Mesenchymal stem cell of adipose (primary cell): ENCODE data around the gene OGN.

GRCh38 chr9:90804320-90804682 is 2.7 kb downstream of the SYK start:
- CAGE, long polyA plus RNA, result no peak

- CAGE, long polyA plus RNA, result no peak
Observed at GRCh38 chr9:90808663-90809462, 7.2 kb downstream of the SYK start.

DNA sequence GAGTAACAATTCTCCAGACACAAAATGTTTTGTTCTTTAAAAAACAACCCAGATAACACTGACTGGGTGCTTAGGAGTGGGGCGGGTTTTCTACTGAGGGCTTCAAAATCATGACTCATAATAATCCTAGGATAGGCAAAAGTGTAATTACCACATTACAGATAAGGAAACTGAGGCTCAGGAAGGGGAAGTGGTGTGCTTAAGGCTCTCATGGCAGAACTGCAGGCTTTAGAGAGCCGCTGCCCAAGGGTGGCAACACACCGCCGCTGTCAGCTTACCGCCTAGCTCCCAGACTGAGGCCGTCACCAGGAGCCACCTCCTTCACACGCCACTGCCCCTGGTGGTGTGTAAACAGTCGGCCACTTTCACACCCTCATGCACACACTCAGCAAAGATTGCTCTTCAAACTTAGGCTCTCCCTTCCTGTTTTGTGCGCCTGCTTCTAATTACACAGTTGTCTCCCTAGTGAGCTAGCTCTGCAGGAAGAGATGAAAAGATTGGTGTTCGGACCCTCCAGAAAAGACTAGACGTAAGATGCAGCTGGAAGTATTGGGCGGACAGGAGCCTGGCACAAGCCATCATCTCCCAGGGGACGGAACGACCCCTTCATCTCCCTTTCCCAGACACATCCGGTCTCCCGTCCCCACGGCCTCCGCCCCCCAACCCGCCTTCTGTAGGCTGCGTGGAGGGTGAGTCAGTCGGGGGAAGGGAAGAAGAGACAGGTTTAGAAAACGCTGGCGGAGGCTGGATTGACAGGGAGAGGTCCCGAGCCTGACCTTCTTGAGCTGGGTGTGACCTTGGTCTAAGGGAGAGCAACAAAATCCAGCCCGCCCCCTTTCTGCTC is 162.7 kb downstream of the SYK start:
- CAGE, long polyA plus RNA, result no peak

DNA sequence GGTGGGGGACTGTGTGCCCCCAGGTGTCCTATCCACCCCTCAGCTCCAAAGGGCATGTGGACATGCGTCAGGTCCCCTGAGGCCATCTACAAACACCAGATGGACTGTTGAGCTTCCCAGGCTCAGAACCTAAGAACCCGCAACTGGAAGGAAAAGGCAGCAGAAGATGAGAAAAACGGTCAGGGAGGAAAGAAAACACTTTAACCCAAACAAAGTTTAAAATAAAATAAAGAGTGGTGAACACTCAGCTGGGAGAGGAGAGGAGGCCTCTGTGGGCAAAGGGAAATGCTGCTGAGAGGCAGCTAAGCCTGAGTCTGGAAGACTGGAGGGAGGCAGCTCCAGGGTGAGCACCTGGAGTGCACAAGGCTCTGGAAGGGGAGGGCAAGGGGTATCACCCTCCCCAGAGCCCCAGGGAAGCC is 260.7 kb downstream of the AUH start:
- CAGE, long polyA plus RNA, result no peak

- CAGE, long polyA plus RNA, result no peak
Observed at GRCh38 chr9:91117908-91118500, 243.7 kb downstream of the AUH start.

GRCh38 chr9:91161971-91163056 is 199.4 kb downstream of the AUH start:
- CAGE, long polyA plus RNA, result no peak

DNA sequence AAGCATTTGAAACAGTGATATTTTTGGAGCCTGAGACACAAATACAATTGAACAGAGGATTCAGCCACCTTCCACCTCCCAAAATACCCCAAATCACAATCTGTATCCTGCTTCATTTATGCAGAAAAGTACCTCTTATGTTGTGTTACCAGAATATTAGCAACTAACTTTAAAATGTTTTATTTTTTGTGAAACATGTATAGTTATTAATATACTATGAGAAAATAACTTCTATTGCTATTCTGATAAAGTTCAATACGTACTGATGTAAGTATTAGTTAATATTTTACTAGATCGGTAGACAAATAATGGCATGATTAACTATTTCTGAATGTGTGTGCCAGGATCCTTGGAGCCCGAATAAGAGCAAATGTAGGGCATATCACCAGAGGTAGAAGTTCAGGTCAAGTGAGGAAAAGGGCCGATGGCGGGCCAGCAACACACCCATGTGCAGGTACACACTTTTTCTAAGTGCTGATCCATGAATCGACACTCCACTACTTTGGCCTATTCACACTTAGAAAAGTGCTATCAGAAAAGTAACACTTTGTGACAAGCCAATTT is 150.5 kb downstream of the AUH start:
- CAGE, long polyA plus RNA, result no peak

- CAGE, long polyA plus RNA, result no peak
Observed at GRCh38 chr9:91358864-91359885, 2.5 kb downstream of the AUH start.

DNA sequence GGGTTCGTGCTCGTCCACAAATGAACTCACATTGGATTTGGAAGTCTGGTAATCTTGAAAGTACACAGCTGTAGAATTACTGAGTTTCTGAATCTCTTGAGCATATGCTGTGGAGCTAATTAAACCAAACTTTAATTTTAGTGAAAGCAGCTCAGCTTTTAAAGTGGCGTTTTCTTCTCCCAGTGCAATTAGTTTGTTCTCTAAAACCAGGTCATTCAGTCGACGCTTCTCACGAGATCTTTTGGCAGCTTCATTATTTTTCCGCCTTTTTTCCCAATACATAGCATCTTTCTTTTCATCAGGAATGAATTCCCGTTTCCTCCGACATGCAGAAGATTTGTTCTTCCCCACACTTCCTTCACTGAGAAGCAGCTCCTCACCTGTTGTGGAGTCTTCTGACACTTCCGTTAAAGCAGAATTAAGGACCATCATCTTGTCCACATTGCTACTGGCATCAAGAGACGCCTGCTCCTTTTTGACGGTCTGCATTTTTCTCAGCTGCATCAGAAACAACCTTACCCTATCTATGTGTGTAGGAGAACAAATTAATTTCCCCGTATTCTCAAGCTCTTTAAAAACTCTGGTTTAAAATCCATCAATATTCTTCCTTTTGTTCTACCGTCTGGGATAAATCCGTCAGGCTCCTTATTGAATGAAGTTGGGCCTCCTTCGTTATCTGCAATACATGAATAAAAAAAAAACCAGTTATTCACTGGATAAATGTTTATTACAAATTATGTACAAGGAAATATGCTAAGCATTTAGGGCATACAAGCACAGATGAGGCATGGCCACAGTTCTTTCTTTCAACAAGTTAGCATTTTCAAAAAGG is 13.2 kb downstream of the NFIL3 start:
- CAGE, long polyA plus RNA, result no peak

- CAGE, long polyA plus RNA, result no peak
Observed at GRCh38 chr9:91419165-91420277, 4.1 kb downstream of the NFIL3 start.

GRCh38 chr9:91428798-91429250 is 5.2 kb upstream of the NFIL3 start:
- CAGE, long polyA plus RNA, result no peak

- CAGE, long polyA plus RNA, result no peak
Observed at GRCh38 chr9:91896393-91897177, 53.4 kb downstream of the ROR2 start.

DNA sequence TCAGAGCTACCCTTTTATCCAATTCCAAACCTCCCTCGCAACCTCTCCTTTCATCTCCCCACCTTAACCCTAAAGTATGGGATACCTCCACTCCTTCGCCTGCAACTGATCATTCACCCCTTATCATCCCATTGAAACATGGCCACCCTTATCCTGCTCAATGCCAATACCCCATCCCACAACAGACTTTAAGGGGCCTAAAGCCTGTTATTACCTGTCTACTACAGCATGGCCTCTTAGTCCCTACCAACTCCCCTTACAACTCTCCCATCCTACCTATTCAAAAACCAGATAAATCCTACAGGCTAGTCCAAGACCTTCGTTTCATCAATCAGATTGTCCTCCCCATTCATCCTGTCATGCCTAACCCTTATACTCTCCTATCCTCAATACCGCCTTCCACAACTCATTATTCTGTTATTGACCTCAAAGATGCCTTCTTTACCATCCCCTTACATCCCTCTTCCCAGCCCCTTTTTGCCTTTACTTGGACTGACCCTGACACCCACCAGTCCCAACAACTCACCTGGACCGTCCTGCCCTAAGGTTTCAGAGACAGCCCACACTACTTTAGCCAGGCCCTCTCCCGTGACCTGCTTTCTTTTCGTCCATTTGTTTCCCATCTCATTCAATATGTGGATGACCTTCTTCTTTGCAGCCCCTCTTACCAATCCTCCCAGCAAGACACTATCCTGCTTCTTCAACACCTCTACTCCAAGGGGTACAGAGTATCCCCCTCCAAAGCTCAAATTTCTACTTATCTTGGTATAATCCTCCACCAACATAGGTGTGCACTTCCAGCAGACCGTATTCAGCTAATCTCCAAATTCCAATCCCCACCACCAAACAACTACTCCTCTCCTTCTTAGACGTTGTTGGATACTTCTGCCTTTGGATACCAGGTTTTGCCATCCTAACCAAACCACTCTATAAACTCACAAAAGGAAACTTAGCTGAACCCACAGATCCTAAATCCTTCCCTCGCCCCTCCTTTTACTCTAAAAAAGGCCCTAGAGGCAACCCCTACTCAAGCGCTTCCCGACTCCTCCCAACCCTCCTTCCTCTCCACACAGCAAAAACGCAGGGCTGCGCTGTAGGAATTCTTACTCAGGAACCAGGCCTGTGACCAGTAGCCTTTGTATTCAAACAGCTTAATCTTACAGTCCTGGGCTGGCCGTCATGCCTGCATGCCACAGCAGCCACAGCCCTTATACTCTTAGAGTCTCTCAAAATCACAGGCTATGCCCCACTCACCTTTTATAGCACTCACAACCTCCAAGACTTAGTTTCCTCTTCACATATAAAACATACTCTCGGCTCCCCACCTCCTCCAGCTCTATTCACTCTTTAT is 40.3 kb downstream of the SPTLC1 start:
- CAGE, long polyA plus RNA, result no peak

GRCh38 chr9:92076363-92077053 is 38.7 kb downstream of the SPTLC1 start:
- CAGE, long polyA plus RNA, result no peak

GRCh38 chr9:92310457-92310839 is 14.7 kb downstream of the NOL8 start:
- CAGE, long polyA plus RNA, result no peak

DNA sequence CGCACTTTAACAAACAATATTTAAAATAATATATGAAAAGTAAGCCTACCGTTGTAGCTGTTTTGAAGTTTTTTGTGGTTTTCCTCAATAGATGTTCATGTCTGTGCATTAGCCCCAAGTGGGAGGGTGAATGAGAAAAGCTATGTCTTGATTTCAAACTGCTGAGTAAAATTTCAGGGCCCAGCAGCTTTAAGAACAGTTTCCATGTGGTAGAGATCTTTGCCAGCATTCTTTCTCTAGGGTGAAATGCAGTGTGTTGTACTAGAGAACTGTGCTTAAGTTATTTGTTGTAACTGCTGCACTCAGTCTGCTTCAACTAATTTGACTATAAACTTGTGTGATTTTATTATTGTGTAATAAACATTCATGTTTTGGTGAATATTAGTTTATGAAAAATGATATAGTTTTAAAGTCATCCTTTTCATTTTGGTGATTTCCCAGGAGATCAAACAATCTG is at the start of gene OGN:
OGN (minus strand) TSS at position 132 of the 457 bp plus-strand sequence.
- CAGE, long polyA plus RNA, result no peak

GRCh38 chr9:92534245-92534678 is 1.5 kb downstream of the ECM2 start:
- CAGE, long polyA plus RNA, result no peak

DNA sequence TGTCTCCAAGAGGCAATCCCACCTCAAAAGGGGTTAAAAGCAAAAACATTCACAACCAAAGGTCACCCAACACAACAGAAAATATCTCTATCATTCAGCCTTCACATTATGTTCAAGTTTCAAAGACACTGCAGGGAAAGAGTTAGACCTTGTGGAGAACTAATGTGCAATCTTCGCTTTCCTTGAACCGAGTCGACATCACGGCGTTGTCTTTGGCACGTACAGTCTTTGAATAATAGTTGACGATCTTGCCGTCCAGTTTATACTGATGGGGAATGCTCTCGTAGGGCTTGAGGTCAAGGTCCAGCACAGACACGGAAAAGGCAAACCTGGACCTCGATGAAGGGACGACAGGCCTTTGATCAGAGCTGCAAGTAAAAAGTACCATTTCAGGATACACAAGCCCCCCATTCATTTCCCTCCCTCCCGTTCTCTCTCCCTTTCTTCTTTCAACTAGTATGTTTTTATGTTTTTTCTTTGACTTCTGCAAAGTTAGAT is 54.2 kb downstream of the IPPK start:
- CAGE, long polyA plus RNA, result no peak

DNA sequence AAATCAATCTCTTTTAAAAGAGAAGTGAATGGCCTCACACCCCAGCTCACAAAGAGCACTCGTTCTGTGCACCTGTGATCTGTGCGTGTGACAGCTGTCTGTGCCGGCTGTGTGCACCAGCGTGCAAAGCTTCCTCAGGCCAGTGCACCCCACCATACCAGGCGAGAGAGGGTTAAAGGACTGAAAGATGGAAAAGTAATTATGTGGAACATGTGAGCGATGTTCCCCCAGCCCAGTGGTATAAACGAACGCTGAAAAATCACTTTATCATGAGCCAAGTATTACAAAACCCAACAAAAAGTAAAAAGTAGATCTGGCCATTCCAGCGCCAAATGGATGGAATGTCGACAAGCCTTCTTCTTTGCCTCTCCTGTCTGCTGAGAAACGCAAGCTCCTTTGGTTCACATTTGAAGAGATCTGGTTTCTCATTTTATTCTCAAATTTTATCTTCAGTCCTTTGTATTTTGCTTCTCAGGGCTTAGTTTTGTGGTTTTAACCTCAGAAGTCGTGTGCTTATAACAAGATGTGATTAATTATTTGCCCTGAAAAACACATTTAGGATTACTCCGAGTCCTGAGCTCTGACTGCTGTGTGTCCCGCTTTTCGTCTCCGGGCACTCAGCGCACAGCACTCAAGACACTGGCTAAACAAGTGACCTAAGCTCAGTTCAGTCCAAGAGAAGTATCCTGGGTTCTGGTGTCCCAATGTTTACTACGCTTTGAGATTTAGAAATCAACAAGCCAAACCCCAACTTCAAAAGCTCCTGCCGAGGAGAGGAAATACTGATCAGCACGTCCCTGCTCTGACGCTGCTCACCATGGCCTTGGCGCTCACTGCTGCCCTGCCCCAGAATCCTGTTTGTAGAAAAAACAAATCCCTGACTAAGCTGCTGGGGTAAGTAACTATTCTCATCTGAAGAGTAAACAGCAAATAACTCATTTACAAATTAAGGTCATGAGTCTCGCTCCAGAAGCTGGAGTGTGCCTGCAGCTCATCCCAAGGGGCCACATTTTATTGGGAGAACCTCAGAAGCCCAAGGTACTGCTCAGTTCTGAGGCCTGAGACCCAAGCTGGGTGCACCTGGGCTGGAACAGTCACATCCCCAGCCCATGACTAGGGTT is 53.4 kb downstream of the IPPK start:
- CAGE, long polyA plus RNA, result no peak

- CAGE, long polyA plus RNA, result no peak
Observed at GRCh38 chr9:92634397-92634611, 35.6 kb downstream of the IPPK start.